SK-N-SH (cell line): ENCODE data around the gene CAV3.

DNA sequence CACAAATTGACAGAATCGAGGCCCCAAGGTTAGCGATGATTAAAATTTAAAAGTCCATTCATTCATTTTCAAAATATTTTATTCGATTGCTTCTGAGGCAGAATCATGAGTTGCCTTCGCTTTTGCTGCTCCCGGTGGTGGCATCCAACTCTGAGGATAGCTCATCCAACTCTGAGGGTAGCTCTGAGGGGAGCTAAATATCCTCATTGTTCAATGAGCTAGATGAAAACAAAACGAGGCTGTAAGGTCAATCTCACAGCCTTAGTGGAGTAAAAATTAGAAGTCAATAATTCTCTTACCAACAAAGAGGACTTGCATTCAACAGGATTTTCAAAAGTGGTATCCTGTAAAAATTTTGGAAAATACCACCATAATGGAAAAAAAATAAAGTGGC is 869 bp upstream of the CHL1 start:
- RRBS, result no CpG with 5 or more reads among the region's 6 CpGs
CAGE:
- cytosol, long polyA plus RNA, result no peak
- long polyA plus RNA, result no peak
- nucleus, long polyA plus RNA, result no peak

DNA sequence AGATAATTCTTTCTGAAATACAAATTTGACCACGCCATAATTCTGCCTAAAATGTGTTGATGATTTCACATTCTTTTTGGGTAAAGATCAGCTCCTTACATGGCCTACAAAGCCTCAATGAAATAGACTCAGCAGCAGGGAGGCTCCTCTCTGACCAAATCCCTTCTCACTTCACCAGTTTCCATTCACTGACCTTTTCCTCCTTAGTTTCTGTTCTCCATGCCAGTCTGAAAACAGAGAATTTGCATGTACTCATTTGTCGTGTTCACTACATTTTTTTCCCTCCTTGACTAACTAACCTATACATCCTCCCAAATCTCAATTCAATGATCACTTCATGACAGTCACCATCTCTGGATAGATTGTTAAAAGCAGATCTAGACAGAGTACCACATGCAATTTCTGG is 77.3 kb downstream of the CHL1 start:
- RRBS, result no CpG with 5 or more reads among the region's 2 CpGs
CAGE:
- cytosol, long polyA plus RNA, result no peak
- long polyA plus RNA, result no peak
- nucleus, long polyA plus RNA, result no peak

DNA sequence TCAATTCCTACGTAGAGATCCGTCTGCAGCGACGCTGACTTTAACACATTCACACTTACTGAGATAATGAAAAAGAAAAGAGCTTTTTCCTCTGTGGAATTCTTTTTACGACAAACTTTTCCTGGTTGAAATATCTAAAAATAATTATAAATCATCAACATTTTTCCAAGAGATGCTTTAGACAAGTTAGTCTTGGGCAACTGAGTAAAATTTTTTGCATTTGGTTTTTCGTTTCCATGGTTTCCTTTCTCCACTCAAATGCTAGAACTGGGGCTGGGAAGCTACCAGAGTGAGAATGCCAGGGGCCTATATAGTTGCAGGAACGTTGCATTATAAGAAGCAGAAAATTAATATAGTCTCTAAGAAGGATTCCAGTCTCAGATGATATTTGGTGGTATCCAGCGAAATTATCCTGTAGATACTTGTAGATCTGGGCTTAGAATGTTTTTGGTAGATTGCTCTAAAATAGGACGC is 8.2 kb upstream of the SETMAR start:
- RRBS, result no CpG with 5 or more reads among the region's 9 CpGs
CAGE:
- cytosol, long polyA plus RNA, result no peak
- long polyA plus RNA, result no peak
- nucleus, long polyA plus RNA, result no peak

DNA sequence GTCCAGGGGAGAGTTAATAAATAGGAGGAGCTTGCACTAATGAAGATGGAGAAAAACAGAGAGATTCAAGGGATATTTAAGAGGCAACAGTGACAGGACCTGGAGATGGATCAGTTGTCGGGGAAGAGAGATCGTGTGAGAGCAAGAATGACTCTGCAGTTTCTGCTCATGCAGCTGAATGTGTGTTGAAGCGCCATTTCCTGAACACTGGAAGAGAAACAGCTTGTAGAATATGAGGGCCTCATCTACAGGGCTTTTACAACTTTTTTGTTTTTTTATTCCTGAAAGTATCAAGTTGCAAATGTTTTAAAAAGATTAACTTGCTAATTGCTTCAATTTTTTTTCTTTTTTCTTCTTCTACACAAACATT is 37.4 kb downstream of the SETMAR start:
- RRBS, result no CpG with 5 or more reads among the region's 3 CpGs
CAGE:
- cytosol, long polyA plus RNA, result no peak
- long polyA plus RNA, result no peak
- nucleus, long polyA plus RNA, result no peak

- RRBS, result no CpG with 5 or more reads among the region's 2 CpGs
CAGE:
- cytosol, long polyA plus RNA, result no peak
- long polyA plus RNA, result no peak
- nucleus, long polyA plus RNA, result no peak
Observed at GRCh38 chr3:4350663-4351248, 47.6 kb downstream of the SETMAR start.

GRCh38 chr3:4351378-4352043 is 48.3 kb downstream of the SETMAR start:
- RRBS, result no CpG with 5 or more reads among the region's 10 CpGs
CAGE:
- cytosol, long polyA plus RNA, result no peak
- long polyA plus RNA, result no peak
- nucleus, long polyA plus RNA, result no peak

- RRBS, result no CpG with 5 or more reads among the region's 6 CpGs
CAGE:
- cytosol, long polyA plus RNA, result no peak
- long polyA plus RNA, result no peak
- nucleus, long polyA plus RNA, result no peak
Observed at GRCh38 chr3:4355223-4356097, 52.3 kb downstream of the SETMAR start.

DNA sequence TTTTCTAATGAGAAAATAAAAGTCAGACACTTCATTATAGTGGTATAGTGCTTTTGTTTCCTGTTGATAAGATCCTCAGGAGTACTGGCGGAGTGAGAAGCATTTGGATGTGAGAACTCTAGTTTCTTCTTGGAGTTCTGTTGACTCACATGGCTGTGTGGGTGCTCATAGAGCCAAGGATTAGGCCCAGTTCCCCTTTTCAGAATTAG is 2.1 kb downstream of the ITPR1 start:
- RRBS, result no CpG with 5 or more reads among the region's 1 CpG
CAGE:
- cytosol, long polyA plus RNA, result no peak
- long polyA plus RNA, result no peak
- nucleus, long polyA plus RNA, result no peak

DNA sequence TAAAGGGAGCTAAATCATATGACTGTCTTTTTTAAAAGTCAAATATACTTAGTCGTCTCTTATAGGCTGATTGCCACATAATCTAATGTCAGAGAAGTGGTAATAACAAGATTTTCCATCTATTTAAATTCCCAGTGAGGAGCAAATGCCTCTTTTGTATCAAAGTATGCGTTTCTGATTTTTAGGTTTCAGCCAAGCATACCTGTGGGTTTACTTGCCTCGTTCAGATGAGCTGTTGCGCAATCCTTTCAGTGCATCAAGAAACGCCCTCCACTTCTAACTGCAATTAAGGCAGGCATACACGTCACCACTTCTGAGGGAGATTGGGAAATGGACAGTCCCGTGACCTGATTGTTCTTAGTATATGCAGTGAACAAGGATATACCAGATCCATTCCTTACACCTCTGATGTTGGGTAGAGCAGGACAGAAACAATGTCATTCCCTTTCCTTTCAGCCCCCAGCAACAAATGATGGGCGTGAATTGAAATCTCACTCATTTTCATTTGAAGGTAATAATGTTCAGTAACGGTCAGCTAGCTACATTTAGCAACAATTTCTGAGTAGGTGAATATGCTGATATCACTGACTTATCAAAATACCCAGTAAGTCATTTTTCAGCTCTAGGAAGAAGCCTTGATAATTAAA is 219.0 kb downstream of the ITPR1 start:
- RRBS, result no CpG with 5 or more reads among the region's 9 CpGs
CAGE:
- cytosol, long polyA plus RNA, result no peak
- long polyA plus RNA, result no peak
- nucleus, long polyA plus RNA, result no peak

DNA sequence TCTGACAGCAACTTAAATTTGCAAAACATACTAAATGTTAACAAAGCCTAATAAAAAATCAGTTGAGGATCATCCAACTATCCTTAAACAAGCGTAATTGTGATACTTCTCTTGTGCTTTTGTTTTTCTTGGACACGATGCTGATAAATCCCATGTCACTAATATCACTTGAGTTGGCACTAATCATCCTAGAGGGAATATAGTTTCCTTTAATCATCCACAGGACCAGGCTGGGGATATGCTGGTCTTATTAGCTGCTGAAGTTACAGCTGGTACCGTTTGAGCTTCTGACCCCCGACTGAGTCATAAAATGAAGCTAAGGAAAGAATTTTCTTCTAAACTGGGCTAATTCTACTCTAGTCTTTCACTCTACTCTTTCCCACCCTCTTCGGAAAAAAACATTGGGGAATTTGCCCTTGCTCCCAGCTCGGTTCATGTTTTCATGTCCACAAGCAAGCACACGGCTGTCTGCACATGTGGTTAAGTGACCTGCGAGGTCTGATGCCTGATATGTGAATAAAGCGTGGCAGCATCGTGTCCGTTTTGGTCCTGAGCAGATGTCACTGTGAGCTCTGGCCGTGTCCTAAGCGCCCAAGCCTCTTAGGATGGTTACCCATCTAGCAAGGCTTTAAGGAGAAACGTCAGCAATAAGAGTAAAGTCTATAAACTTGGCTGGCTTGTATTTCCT is 223.6 kb downstream of the ITPR1 start:
- RRBS, result no CpG with 5 or more reads among the region's 14 CpGs
CAGE:
- cytosol, long polyA plus RNA, result no peak
- long polyA plus RNA, result no peak
- nucleus, long polyA plus RNA, result no peak

- RRBS, result no CpG with 5 or more reads among the region's 11 CpGs
CAGE:
- cytosol, long polyA plus RNA, result no peak
- long polyA plus RNA, result no peak
- nucleus, long polyA plus RNA, result no peak
Observed at GRCh38 chr3:4782185-4782923, 196.9 kb upstream of the BHLHE40 start.

DNA sequence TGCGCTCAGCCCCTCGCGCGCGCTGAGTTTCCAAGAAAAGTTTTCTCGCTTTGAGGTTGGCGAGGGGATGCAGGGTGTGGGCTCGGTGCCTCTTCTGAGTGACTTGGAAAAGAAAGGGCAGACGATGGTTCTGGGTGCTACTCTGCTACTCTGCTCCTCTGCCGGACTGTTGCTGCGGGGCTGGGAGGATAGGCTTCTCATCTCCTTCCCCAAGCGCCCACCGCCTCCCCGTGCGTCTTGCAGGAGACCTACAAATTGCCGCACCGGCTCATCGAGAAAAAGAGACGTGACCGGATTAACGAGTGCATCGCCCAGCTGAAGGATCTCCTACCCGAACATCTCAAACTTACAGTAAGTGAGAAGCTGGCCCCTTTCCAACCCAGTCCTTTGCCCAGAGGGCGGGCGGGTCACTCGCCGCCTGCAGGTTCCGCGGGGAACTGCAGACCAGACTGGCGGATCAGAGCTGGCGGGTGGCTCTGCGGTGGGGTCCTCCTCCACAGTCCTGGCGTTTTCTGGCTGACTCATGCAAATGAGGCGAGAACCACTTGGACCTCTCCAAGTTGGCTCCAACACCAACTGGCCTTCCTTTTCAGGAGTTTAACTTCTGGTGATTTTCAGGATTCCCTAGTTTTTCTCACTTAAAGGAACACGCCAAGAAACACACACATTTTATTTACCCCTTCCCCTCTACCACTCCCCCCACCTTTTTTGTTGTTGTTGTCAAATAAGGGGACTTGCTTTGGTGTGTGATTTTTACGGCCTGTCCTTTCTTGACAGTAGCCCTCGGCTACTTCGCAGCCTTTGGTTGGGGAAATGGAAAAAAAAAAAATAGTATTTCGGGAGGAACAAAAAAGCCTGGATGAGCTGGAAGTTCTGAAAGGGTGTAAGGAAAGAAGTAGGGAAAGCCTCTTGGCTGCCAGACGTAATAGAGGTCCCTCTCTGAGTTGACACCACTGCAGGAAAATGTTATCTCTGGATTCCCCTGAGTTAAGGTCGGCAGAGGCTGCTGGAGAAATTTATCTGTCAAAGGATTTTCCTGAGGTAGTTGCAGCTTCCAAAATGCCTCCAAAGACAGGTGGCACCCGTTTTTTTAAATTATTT is 1.2 kb downstream of the BHLHE40 start:
- RRBS, result 1% methylated on average over 5 of the region's 42 CpGs
CAGE:
- cytosol, long polyA plus RNA, result no peak
- long polyA plus RNA, result no peak
- nucleus, long polyA plus RNA, result no peak

- RRBS, result 96% methylated on average over 6 of the region's 21 CpGs
CAGE:
- cytosol, long polyA plus RNA, result no peak
- long polyA plus RNA, result no peak
- nucleus, long polyA plus RNA, result no peak
Observed at GRCh38 chr3:4982709-4983214, 3.5 kb downstream of the BHLHE40 start.

- RRBS, result 83% methylated on average over 2 of the region's 19 CpGs
CAGE:
- cytosol, long polyA plus RNA, result no peak
- long polyA plus RNA, result no peak
- nucleus, long polyA plus RNA, result no peak
Observed at GRCh38 chr3:5011312-5012330, 32.4 kb downstream of the BHLHE40 start.

DNA sequence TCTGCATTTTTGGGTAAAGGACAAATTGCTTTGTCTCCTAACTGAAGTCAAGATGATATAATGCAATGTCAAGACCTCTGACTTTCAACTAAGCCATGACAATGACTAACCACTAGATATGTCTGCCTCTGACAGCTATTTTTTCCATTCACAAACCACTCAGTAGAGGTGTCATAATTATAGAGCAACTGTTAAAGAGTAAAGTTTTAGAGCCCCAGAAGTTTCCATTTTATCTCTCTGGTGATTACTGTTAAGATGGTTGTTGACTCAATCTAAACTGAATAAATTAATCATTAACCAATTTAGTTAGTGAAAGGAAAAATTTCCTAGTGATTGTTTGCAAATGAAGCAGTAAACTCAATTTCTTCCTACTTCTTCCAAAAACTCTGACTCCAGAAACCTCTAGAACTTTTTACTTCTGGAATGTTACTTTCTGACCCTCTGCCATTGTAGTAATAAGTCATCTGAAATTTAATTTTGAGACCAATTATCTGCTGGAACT is 779.9 kb downstream of the GRM7 start:
CAGE:
- cytosol, long polyA plus RNA, result no peak
- long polyA plus RNA, result no peak
- nucleus, long polyA plus RNA, result no peak

DNA sequence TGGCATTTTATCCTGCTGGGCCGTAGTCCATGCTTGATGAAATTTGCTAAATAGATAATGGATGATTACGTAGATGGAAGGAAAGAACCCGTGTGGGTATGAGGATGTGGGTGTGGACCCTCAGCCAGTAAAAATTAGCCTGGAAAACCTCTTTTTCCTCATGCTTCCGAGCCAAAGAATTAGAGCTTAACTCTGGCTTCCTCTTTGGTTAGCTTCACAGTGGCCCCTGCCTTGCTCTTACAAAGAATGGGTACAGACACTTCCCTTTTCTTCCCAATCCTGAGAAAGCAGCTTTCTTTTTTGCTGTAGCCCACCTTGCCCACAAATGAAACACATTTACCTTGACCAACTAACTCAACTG is 786.1 kb downstream of the GRM7 start:
- RRBS, result no CpG with 5 or more reads among the region's 4 CpGs
CAGE:
- cytosol, long polyA plus RNA, result no peak
- long polyA plus RNA, result no peak
- nucleus, long polyA plus RNA, result no peak

- RRBS, result no CpG with 5 or more reads among the region's 8 CpGs
CAGE:
- cytosol, long polyA plus RNA, result no peak
- long polyA plus RNA, result no peak
- nucleus, long polyA plus RNA, result no peak
Observed at GRCh38 chr3:8372038-8372582, 129.5 kb upstream of the LMCD1 start.

- RRBS, result no CpG with 5 or more reads among the region's 12 CpGs
CAGE:
- cytosol, long polyA plus RNA, result no peak
- long polyA plus RNA, result no peak
- nucleus, long polyA plus RNA, result no peak
Observed at GRCh38 chr3:8503899-8504990, 2.6 kb downstream of the LMCD1 start.

GRCh38 chr3:8733498-8734164 is at the start of gene CAV3:
Gene CAV3, plus strand, starts transcription at chr3:8733802.
- RRBS, result 66% methylated on average over 2 of the region's 22 CpGs
CAGE:
- cytosol, long polyA plus RNA, result no peak
- long polyA plus RNA, result no peak
- nucleus, long polyA plus RNA, result no peak

DNA sequence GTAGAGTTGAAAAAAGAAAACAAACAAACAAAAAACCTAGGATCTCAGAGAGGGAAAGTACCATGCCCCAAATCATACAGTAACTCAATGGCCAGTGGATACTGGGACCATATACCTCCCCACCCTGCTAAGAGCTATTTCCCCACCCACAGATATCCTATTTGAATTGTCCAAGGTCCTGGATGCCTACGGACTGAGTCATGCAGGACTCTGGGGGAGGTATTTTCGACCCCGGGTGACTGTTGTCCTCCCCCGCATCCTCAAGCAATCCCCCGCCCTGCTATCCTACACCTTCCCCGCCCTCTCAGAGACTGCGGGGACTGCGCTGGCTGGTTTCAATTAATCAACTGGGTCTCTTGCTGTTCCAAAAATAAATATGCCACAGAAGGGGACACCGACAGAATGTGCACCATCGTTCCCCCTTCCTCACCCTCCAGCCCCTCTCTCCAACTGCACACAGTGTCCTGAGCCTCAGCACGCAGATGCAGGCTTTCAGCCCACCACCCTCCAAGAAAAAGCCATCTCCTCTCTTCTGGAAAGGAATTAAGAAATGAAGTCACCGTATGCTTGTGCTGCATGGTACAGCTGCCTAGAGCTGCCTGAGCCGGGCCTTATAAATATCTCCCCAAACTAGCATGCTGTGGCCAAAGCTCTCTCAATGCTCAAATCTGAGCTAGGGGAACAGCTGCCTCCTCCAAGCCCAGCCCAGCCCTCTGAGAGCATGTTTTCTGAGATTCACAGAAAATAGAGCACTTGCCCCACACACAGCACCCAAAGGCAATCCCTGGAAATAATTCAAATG is 8.1 kb downstream of the CAV3 start:
- RRBS, result no CpG with 5 or more reads among the region's 13 CpGs
CAGE:
- cytosol, long polyA plus RNA, result no peak
- long polyA plus RNA, result no peak
- nucleus, long polyA plus RNA, result no peak